REH cell (cell line): ENCODE measurements around a stretch of chr13.

GRCh38 chr13:114129679-114130537 lies 2.5 kb downstream of the RASA3 start:
- PRO-cap: no peak

GRCh38 chr13:114173085-114173607 lies 5.9 kb upstream of the CFAP97D2 start:
- PRO-cap: no peak

DNA sequence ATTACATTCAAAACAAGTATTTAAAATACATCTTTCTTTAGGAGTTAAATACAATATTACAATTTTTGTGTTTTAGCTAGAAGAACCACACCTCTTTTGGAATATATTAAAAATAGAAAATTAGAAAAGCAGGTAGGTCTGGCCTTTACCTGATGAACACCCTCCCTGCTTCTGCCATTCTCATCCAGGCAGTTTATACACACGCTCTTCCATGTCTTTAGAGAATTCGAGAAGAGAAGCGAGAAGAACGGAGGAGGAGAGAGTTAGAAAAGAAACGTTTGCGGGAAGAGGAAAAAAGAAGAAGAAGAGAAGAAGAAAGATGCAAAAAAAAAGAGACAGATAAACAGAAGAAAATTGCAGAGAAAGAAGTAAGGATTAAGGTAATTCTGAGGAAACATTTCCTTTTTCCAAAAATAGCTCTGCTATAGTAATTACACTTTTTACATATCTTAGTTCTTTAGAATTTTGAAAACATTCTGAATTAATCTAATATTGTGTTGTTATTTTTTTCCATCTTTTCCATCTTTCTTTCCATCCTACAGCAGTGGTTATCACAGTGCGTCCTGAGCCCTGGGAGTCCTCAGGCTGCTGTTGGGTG lies 10.1 kb downstream of the UPF3A start:
- PRO-cap: no peak

DNA sequence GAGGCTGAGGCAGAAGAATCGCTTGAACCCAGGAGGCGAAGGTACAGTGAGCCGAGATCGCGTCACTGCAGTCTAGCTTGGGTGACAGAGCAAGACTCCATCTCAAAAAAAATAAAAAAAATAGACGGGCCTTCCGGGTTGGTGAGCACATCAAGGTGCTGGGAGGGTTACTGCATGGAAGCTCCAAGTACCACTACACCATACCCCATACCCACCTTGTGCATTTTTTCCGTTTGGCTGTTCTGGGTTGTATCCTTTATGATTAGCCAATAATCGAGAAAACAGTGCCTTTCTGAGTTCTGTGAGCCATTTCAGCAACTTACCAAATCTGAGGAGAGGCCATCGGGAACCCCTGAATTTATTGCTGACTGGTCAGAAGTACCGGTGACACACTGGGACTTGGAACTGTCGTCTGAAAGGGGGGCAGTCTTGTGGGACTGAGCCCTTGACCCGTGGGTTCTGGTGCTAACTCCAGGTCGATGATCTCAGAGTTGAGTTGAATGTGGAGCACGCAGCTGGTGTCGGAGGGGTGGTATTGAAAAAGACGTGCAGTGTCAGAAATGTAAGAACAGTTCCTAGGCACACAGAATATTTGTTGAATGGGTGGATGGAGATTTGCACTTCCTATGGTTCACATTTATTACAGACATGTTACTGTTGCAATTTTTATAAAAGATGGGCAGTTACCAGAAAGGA lies 15.0 kb downstream of the UPF3A start:
- PRO-cap: no peak

DNA sequence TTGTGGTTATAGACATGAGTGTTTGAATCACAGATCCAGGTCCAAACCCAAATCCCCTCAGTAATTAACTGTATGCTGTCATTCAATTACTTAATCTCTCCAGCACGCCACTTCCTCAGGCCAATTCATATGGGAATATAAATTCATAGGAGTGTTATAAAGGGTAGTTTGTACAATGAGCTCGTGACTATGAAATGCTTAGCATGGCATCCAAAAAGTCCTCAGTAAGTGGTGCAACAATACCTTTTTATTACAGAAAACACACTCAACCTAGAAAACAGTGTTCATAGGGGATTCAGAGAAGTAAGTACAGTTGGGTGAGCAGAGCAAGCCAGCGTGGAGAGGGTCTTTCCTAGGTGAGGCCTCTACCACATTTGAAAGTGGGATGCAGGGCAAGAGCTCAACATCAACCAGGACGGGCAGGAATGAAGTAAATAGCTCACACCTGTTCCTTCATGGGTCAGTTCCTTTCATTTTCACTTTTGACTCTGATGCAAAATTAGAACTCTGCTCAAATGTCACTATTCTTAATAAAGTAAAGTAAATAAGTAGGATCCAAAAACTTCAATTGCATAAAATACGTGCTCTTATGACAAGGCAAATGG lies 19.9 kb downstream of the CHAMP1 start:
- PRO-cap: unidirectional peak, plus-strand start at position 280 of the sequence; unidirectional peak, minus-strand start at position 427 of the sequence